Caco-2 (cell line): ENCODE measurements around the genes HAX1 and LENEP.

DNA sequence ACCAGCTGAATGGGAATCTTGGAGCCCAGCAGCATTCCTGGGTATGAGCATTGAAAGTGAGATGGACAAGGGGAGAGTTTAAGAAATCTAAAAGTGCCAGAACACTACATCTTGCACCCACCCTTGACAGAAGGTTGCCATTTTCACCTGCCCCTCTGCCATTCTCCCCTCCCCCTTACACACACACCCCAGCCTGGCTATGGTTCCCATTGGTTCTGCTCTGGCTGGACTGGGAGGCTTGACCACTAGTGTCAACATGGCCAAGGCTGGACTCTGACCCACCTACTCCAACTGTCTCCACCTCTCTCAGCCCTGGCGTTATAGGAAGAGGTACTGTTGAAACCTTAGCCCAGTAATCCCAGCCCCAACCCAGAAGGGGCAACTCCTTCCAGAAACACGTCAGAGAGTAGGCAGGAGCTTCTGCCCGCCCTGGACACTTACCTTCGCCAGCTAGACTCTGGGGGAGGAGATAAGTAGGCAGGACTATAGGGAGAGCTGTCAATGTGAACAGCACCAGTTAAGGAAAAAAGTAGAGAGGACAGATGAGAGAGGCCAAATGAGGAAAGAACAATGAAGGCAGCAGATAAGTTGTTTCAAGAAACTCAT, 4.5 kb downstream of the CRTC2 start:
- PRO-cap: no peak
- RRBS: no CpG with 5 or more reads among the region's 4 CpGs

DNA sequence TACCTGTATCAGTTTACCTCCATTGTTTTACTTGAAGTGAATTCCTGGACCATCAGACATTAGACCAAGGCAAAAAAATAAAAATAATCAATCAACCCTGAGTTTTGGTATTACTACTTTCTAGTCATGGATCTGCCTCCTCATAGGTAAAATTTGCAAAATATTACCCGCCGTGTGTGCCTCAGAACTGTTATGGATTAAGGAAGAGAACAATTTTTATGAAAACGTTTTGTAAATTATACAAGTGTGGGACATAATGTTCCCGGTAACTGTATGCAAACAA, 926 bp upstream of the CREB3L4 start:
- PRO-cap: no peak
- RRBS: no CpG with 5 or more reads among the region's 4 CpGs

DNA sequence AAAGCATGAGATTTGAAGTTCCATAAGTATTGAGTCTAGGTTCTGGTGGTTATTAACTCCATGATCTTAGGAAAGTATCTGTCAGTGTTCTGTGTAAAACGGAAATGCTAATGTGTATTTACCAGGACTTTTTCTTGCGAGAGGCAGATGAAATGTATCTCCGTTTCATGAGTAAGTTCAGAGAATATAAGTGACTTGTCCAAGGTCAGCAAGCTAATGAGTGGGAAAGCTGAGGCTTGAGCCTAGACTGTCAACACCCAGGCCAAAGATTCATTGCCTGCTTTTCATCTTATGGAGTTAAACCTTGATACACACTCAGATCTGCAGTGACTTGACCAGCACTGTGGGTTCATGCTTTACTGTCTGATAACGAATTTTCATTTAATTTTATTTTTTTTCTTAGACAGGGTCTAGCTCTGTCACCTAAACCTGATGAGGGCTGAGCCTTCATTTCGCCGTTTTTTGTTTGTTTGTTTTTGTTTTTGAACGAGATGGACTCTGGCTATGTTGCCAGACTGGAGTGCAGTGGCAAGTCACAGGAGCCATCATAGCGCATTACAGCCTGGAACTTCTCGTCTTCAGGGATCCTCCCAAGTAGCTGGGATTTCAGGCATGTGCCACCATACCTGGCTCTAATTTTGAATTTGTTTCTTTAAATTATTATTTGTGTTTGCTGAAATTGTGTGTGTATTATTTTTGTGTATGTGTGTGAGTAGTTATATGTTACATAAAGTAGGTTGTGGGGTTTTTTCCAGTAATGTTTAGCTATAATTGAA, 944 bp upstream of the JTB start:
- PRO-cap: no peak
- RRBS: no CpG with 5 or more reads among the region's 9 CpGs

- PRO-cap: no peak
- RRBS: no CpG with 5 or more reads among the region's 1 CpG
Measured at GRCh38 chr1:154022283-154022729, 31.7 kb downstream of the RPS27 start.

DNA sequence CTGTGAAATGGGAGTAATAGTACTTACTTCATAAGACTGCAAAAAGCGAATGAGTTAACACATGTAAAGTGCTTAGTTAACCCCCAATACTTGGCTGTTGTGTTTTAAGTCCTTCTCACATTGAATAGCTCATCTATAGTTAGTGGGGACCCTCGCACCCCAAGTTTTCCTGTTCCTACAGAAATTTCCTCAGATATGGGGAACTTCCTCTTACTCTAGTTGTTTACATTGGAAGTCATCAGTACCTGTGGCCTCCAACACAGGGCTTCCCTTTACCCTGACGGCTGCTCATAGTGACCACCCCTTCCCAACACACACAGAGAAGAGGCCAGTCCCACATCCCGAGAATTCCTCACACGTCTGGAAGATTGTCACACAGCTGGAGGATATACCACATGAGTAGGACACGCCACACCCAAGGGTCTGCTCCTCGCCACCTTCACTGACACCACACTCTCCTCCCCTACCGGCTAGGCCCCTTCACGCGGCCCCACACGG, 37.6 kb downstream of the TPM3 start:
- PRO-cap: no peak
- RRBS: no CpG with 5 or more reads among the region's 11 CpGs

GRCh38 chr1:154156761-154157392, 35.0 kb downstream of the TPM3 start:
- PRO-cap: no peak
- RRBS: no CpG with 5 or more reads among the region's 3 CpGs

GRCh38 chr1:154198964-154199509, 7.1 kb downstream of the CFAP141 start:
- PRO-cap: no peak
- RRBS: no CpG with 5 or more reads among the region's 3 CpGs

GRCh38 chr1:154214163-154214846, 6.1 kb downstream of the C1orf43 start:
- PRO-cap: no peak
- RRBS: no CpG with 5 or more reads among the region's 2 CpGs

GRCh38 chr1:154272124-154272848, at the start of gene HAX1:
TSS of gene HAX1 (plus strand) at chr1:154272629.
- PRO-cap: bidirectional peak, plus-strand start at chr1:154272559, minus-strand start at chr1:154272401; bidirectional peak, plus-strand start at chr1:154272629, minus-strand start at chr1:154272585
- RRBS: 3% methylated on average over 8 of the region's 45 CpGs

GRCh38 chr1:154427316-154428271, 22.5 kb downstream of the IL6R start:
- PRO-cap: no peak
- RRBS: no CpG with 5 or more reads among the region's 7 CpGs

- PRO-cap: no peak
- RRBS: no CpG with 5 or more reads among the region's 13 CpGs
Measured at GRCh38 chr1:154430211-154430645, 25.1 kb downstream of the IL6R start.

- PRO-cap: no peak
- RRBS: no CpG with 5 or more reads among the region's 5 CpGs
Measured at GRCh38 chr1:154451088-154451303, 45.9 kb downstream of the IL6R start.

GRCh38 chr1:154463129-154463381, 39.0 kb upstream of the TDRD10 start:
- PRO-cap: no peak

DNA sequence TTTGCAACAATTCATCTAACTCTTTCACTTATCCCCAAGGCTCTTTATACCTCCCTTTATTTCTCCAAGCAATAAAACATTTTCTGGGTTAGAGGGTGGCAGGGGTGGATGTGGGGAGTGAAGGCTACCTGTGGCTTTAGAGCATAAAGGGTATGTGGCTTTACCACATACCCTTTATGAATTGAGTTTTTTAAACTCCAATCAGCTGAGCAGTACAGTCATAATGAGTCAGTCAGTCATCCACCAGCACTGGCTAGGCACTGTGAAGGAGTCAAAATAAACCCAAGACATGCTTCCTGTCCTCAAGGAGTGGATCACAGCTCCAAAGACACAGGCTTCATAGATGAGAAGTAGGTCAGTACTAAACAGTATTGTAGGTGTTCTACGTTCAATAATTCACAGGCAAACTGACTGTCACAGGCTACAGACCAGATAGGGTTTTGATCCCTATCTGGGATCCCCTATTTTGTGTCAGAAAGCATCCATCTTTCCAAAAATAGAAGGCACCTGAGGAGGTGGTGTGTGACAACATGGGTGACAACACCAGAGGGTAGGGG, 2.5 kb upstream of the TDRD10 start:
- PRO-cap: no peak
- RRBS: no CpG with 5 or more reads among the region's 1 CpG

- PRO-cap: no peak
- RRBS: no CpG with 5 or more reads among the region's 3 CpGs
Measured at GRCh38 chr1:154555350-154555639, 3.2 kb downstream of the UBE2Q1 start.

- PRO-cap: no peak
- RRBS: no CpG with 5 or more reads among the region's 10 CpGs
Measured at GRCh38 chr1:154584475-154585113, 17.0 kb downstream of the CHRNB2 start.

GRCh38 chr1:154589619-154590062, 18.3 kb downstream of the ADAR start:
- PRO-cap: no peak
- RRBS: no CpG with 5 or more reads among the region's 11 CpGs

DNA sequence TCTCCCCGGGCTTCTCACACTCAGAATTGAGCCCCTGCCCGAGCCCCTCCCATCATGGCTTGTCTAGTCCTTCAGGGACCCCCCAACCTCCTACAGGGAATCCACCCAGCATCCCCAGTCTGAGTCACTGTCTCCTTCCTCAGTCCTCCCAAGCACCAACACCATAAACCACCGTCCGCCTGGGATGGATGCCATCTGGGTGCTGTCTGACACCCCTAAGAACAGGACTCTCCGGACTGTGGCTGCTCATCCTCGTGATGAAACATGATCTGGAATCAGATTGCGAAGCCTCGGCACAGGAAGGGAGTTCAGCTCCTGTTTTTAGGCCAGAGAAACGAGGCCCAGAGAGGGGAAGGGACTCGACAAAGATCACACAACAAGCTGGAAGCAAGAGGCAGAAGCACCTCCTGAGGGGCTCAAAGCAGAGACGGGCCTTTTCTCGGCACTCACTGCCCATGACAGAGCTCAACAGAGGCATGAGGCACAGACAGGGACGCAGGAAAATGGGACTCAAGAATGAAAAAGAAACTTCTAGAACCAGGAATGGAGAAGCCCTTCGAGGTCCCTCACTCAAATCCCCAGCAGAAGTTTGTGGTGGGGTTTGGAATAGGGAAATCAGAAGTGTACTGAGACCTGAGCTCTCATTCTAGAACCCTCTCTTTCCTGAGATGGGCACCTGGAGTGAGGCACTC, 8.4 kb downstream of the KCNN3 start:
- PRO-cap: no peak
- RRBS: no CpG with 5 or more reads among the region's 14 CpGs

DNA sequence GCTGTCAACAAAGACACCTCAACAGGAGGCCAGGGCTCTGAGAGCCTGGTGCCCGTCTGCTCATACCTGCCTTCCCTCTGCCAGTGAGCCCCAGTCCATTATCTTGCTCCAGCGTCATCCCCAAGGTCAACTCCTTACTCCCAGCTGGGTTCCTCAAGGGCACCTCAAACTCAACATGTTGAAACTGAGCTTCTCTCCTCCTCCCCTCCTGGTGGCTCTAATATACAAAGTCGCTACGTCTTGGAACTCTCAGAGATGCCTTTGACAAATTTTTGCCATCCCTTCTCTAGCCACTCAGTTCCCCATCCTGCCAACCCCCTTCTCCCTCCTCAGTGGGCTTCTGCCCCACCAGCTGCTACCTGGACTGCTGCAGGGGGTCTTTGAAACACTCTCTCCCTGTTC, 3.2 kb downstream of the PBXIP1 start:
- PRO-cap: no peak
- RRBS: no CpG with 5 or more reads among the region's 4 CpGs

DNA sequence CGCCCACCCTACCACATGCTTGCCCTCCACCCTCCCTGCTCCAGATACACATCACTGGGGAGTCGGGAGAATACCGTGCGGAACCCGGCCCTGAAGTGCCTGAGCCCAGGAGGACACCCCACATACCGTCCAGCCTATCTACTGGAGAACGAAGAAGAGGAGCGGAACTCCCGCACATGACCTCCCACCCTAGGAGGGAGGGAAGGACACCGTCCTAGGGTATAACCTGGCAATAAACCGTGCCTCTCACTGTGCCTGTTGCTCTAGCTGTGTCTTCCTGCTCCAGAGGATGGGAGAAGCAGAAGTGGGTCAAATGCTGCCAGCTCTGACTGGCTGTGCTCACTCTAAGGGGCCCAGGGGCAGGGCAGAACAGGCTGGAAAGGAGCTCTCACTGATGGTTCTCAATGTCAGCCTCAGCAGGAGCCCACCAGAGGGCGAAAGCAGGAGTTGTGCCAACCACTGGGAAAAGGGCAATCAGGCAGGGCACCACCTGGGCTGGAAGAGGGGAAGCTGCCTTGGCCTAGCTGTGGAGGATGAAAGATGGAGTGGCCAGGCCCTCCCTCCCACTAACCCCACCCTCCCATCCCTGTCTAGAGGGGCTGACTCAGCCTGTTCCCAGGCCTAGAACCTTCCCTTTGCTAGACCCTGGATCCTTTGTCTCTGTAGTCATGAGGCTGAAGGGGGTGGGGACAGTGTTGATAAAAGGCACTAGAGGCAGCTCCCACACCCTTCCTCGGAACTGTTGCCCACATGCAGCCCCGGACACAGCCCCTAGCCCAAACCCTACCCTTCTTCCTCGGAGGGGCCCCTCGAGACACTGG, at the start of gene LENEP:
TSS of gene LENEP (plus strand) at position 729 of the 821 bp plus-strand sequence.
- PRO-cap: no peak
- RRBS: no CpG with 5 or more reads among the region's 16 CpGs